Thyroid gland (tissue), 7 donors: ENCODE measurements around a stretch of chr2.

GRCh38 chr2:66575729-66576356 lies 140.9 kb downstream of the MEIS1 start:
- PRO-cap, 2 experiments: peak in 1 of 2 experiments; most common plus-strand start chr2:66575994 (in 1); most common minus-strand start chr2:66575988 (in 1)
- RAMPAGE, long total RNA, 5 experiments: no peak in any of the 5 experiments

- PRO-cap, 2 experiments: peak in 1 of 2 experiments; most common plus-strand start chr2:66581731 (in 1); most common minus-strand start chr2:66581625 (in 1)
- RAMPAGE, long total RNA, 5 experiments: no peak in any of the 5 experiments
These were observed 146.6 kb downstream of the MEIS1 start for GRCh38 chr2:66581295-66582112.

DNA sequence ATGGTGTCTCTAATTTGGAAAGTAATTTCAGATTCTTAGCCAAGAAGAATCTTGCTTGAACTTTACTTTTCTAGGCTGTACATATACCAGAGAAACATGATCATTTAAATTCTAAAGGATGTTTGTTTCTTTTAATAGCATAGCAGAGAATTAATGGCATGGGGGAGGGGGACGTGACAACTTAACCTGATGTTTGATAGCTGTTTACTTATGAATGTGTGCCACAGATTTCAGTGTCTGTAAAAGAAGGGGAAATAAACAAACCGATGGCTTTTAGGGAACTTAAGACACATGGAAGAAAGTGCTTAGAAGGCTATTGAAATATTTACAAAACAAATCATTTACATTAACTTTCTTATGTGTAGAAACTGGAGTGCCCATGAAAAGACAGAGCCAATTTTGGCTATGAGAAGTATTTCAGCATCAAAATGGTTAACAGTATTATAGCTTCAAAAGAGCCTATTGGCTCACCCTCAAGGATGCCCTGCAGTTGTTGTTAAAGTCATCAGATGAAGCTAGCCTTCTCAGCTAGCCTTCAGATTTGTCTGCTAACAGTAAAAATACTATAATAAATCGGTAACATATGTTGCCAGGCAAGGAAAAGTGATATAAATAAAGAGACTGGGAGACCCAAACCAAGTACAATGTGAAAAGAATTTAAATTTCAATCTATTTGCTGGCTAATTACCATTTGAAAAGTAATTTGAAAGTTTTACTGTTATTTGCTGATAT lies 256.1 kb downstream of the MEIS1 start:
- PRO-cap, 2 experiments: no peak in any of the 2 experiments
- RAMPAGE, long total RNA, 5 experiments: no peak in any of the 5 experiments

DNA sequence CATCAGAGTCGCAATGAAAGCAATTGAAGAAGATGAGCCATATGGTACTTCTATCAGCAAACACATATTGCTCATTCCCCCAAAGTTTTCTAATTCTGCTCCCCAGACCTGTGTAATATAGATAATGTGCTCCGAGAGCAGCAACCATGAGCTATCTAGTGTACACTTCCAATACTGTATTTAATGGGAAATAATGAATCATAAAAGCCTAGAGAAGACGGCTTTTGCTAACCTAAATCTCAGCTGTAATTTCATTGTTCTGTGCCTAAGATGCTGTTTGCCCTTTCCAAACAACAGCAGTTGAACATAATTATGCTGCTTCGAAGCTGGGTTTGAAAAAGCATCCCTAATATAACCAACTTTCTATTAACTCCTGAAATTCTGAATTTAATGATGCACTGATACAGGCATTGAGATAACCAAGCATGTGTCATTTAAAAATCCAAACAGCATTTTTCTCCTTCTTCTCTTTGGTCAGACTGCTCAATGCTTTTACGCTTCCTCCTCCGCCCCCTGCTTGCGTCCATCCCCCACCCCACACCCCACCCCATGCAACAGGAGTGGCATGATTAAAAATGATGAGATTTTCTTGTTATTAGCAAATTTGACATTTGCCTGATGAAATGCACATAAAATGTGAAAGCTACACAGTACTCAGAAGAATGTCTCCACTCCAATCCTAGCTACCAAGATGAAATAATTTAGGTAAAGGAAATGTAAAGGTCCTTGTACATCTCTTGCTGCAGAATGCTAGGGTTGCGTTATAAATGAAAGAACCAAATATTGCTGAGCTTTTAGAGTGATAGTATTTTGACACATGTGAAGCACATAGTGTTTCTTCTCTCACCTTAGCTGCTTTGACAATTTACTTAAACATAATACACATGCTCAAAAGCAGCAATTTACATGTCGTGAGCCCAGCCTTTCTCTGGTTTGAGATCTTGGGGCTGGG lies 263.6 kb downstream of the MEIS1 start:
- PRO-cap, 2 experiments: no peak in any of the 2 experiments
- RAMPAGE, long total RNA, 5 experiments: no peak in any of the 5 experiments

DNA sequence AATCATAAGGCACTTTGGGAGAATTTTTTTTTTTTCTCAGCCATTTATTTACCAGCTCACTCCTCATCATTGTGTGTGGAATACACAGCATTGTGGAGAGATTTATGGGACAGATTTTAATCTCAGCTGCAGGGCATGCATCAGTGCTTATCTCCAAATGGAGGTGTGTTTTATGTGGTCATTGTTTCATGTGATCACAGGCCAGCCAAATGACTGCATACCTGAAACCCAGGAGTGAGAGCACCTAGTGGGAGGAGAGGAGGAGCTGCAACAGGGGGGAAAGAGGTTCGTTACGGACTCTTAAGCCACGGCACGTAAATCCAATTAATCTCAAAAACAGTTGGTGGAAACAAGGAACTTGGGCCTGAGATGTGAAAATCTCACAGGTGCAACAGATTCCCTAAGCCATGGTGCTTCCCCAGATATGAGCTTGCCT lies 167.6 kb downstream of the C1D start:
- PRO-cap, 2 experiments: peak in 2 of 2 experiments; most common plus-strand start position 247 of the sequence (in 2)
- RAMPAGE, long total RNA, 5 experiments: no peak in any of the 5 experiments

DNA sequence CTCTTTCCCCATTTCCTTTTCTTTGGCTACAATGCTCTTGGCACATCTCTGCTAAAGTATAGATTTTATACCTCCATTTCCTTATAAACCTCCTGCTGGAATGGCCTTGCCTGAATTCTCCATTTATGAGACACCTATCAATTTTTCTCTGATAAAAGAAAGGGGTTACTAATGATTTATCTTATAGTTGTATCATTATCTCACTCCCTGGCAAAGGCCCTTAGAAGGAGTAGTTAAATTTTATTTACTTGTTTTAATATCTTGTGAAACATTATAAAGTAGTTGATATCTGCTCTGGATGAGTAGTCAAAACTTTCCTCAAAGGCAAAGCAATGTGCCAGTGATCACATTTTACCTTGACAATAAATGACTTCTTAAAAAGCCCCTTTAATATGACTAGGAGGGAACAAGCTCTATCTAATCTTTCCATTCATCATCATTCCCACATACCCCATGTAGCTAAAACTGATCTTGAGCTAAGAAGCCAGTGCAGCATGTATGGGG lies 35.2 kb downstream of the PNO1 start:
- PRO-cap, 2 experiments: no peak in any of the 2 experiments
- RAMPAGE, long total RNA, 5 experiments: no peak in any of the 5 experiments

DNA sequence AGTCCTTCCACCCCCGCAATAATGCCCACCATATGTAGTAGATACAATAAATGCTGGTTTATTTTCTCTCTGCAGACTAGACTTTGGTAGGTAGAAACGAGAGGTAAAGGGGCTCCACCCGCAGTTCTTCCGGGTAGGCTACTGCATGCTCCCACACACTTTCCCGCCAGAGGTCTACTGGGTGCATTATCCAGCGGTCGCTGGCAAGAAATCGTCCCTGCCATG lies 1.6 kb downstream of the CNRIP1 start:
- PRO-cap, 2 experiments: peak in 2 of 2 experiments; most common plus-strand start position 169 of the sequence (in 2)
- RAMPAGE, long total RNA, 5 experiments: no peak in any of the 5 experiments

GRCh38 chr2:68366046-68366699 lies 1.1 kb downstream of the PLEK start:
- PRO-cap, 2 experiments: peak in 1 of 2 experiments; most common minus-strand start chr2:68366404 (in 1)
- RAMPAGE, long total RNA, 5 experiments: no peak in any of the 5 experiments

- PRO-cap, 2 experiments: no peak in any of the 2 experiments
- RAMPAGE, long total RNA, 5 experiments: no peak in any of the 5 experiments
These were observed 444 bp upstream of the PROKR1 start for GRCh38 chr2:68642890-68643379.

GRCh38 chr2:68776656-68777151 lies 42.1 kb downstream of the ARHGAP25 start:
- PRO-cap, 2 experiments: no peak in any of the 2 experiments
- RAMPAGE, long total RNA, 5 experiments: no peak in any of the 5 experiments

- PRO-cap, 2 experiments: no peak in any of the 2 experiments
- RAMPAGE, long total RNA, 5 experiments: no peak in any of the 5 experiments
These were observed 140.0 kb downstream of the ANTXR1 start for GRCh38 chr2:69152936-69153418.

DNA sequence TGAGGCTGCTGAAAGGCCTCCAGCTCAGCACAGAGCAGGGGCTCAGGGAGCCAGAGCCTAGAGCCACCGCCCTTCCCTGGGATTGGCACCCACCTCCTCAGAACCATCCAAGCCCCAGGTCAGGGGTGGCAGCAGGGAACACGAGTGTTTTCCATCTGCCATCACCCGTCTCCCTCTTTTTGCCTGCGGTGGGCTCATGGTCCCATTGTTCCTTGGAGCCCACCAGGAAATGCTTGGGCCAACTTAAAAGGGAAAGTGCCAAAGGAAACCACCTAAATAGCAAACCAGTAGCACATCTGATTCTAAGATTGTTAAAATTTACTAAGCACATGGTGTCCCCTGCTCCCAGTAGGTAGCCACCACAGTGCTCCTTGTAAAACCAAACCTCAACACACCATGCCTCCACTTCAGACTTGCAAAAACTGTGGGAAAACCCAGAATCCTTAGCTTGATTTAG lies 184.0 kb downstream of the ANTXR1 start:
- PRO-cap, 2 experiments: peak in 2 of 2 experiments; most common minus-strand start position 180 of the sequence (in 2)
- RAMPAGE, long total RNA, 5 experiments: no peak in any of the 5 experiments

GRCh38 chr2:69348463-69349164 lies 38.4 kb downstream of the GFPT1 start:
- PRO-cap, 2 experiments: no peak in any of the 2 experiments
- RAMPAGE, long total RNA, 5 experiments: no peak in any of the 5 experiments

DNA sequence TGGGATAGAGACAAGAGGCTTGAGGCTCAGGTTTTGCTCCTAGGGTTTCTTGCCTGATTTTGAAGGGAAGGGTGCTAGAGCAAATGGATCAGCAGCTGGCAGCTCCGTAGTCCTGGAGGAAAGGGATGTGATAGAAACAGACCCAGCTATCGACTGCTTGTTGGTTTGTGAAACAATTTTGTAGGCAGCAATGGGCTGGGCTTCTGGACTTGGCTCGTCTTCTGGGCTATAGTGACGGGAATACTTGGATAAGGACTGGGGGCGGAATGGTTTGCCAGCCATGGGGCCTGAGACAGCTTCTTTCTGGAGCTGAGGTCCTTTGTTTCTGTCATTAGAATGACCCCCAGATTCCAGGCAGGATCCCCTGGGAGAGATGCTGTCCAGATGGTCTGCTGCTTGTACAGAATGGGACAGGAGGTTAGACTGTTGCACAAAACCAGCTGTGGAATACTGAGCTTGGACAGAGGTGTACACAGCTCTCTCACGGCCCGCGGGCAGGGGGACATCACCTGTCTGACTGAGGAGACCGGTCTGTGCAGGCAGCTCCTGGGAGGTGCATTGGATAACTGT lies 28.2 kb upstream of the NFU1 start:
- PRO-cap, 2 experiments: no peak in any of the 2 experiments
- RAMPAGE, long total RNA, 5 experiments: no peak in any of the 5 experiments

DNA sequence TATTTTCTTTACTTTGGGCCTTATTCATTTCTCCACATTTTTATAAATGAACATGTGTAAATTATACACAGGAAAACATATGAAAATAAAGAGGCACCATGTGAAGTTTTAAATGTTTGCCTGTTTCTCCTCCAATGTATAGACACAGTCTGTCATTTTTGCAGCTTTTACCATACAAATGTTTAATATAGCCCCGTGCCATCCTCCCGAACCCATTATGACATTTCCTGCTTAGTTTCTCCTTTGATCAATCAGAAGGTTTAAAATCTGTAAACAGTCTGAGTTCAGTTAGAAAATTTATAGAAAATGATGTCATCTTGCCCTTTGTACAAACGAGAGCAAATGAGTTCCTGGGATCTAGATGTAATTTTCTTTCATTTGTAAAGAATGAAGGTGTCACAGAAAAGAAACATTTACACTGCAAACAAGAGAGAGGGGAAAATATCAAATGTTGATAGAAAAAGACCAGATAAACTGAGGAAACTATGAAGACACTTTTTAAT lies 62.7 kb upstream of the NFU1 start:
- PRO-cap, 2 experiments: no peak in any of the 2 experiments
- RAMPAGE, long total RNA, 5 experiments: no peak in any of the 5 experiments

GRCh38 chr2:69641073-69641560 lies 2.4 kb downstream of the AAK1 start:
- PRO-cap, 2 experiments: peak in 2 of 2 experiments; most common plus-strand start chr2:69641376 (in 2); most common minus-strand start chr2:69641293 (in 2)
- RAMPAGE, long total RNA, 5 experiments: no peak in any of the 5 experiments

GRCh38 chr2:69673997-69674838 lies 30.7 kb upstream of the AAK1 start:
- PRO-cap, 2 experiments: peak in 2 of 2 experiments; most common plus-strand start chr2:69674207 (in 1); most common minus-strand start chr2:69674058 (in 2)
- RAMPAGE, long total RNA, 5 experiments: no peak in any of the 5 experiments

DNA sequence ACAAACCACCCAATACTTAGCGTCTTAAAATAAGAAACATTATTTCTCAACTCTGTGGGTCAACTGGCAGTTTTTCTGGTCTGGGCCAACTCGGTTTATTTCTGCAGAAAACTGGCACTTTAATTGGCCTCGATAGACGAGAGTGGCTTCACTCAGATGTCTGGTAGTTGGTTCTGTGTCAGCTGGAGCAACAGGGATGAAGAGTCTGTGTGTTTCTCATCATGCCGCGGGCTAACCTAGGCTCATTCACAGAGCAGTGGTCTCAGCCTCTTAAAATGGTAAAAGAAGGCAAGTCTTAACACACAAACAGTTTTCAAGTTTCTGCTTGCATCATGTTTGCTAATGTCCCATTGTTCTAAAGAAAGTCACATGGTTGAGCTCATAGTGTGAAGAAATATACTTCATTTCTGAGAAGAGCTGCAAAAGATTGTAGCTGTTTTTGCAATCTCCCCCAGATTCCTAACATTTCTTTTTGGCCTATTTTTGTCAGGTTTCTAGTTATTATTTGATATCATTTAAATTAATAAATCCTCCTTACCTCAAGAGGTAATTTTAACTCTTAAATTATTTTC lies 37.5 kb upstream of the ANXA4 start:
- PRO-cap, 2 experiments: no peak in any of the 2 experiments
- RAMPAGE, long total RNA, 5 experiments: no peak in any of the 5 experiments

DNA sequence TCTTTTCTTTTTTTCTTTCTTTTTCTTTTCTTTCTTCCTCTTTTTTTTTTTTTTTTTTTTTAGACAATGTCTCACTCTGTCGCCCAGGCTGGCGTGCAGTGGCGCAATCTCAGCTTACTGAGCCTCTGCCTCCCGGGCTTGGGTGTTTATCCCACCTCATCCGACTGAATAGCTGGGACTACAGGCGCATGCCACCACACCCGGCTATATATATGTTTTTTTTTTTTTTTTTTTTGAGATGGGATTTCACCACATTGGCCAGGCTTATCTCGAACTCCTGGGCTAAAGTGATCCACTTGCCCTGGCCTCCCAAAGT lies 1.3 kb upstream of the ANXA4 start:
- PRO-cap, 2 experiments: no peak in any of the 2 experiments
- RAMPAGE, long total RNA, 5 experiments: no peak in any of the 5 experiments

DNA sequence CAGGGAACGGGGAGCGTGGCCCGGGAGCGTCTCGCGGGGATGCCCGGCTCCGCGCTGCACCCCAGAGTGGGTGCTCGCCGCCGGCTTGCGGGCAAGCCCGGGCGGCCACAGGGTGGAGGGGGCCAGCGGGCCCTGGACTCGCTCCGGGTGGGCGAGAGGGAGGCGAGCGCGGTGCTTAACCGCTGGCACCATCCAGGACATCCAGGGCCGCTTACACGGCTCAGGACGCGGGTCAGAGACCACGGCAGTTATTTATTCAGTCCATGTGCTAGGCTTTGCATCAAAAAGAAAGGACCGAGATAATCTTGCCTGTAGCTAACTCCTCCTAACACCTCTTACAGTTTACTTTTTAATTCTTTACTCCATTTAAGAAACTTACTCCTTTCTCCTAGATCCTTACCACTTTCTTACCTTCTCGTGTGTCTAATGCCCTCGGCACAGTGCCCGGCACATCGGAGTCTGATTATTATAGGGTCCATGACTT lies 325 bp downstream of the ANXA4 start:
- PRO-cap, 2 experiments: no peak in any of the 2 experiments
- RAMPAGE, long total RNA, 5 experiments: no peak in any of the 5 experiments